Pulmonary artery (tissue), 1 donor: ENCODE results near the genes SLC25A23, CRB3 and C3.

DNA sequence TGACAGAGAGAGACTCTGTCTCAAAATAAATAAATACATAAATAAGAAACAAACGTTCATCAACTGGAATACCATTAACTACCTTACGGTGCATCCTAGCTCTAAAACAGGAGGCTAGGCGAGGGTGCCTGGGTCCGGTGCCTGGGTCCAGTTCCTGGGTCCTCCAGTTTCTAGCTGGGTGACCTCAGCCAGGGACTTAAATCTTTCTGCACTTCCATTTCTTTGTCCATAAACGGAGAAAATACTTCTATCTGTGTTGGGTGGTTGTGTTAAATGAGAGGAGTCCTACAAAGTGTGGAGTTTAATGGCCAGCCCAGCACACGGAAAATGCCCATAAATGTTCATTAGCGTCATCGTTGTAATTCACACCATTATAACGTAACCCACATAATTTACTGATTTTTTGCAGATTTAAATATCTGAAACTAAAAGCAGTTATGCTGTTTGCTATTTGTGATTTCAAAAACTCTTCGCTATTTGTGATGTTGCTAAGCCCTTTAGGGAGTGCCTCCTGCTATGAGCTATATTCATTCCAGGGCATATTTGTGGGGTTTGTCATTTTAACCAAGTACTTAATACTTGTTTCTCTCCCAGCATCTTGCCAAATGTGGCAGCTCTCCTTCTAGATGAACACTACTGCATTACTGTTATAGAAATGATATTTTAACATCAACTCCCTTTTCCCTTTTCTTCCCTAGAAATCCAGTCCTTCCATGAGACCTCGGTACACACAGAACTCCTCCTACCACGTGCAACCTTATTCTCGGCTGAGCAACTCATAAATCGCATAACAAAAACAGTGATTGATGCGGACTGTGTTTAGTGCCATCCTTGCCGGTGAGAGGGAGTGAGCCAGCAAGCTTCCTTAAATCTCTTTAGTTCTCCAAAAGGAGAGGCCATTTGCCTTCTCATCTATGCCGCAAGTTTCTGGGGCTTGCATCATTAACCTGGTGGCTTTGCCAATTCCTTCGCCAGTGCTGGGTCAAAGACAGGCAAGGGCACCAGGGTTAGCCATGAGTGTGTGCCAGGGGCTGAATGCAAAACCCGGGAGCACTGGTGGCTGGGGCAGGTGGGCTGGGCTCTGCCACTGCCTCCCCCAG is 33.6 kb downstream of the RFX2 start:
- PRO-cap, result no peak

DNA sequence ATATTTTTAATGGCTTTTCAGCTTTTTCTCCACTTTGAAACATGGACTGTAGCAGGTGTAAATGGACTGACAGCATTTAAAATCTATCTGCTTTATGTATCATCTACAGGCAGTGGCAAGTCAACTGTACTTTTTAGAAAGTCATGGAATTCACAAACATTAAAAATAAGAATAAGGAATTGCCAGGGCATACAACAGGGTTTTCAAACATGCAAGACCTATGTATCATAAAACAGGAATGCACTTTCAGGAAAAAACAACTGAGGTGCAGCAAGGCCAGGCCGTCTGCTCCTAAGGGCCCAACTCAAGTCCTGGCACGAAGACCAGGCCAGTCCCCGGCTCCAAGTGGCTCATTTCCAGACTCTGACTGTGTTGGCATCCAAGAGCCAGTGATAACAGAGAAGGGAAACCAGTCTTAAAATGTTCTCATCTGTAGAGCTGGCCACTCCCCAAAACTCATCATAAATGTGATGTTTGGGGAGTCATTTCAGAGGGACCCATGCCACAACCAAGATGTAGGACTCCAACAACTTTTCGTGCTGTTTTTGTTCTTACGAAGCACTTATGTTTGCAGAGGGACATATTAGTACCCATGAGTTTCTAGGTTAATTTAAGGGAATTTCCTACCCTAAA is 7.0 kb downstream of the RFX2 start:
- PRO-cap, result no peak

GRCh38 chr19:6362523-6363190 is 1.3 kb downstream of the CLPP start:
- PRO-cap, result no peak

- PRO-cap, result bidirectional peak, plus-strand start at chr19:6372821, minus-strand start at chr19:6372493
Measured at GRCh38 chr19:6372308-6372636, 322 bp upstream of the ALKBH7 start.

DNA sequence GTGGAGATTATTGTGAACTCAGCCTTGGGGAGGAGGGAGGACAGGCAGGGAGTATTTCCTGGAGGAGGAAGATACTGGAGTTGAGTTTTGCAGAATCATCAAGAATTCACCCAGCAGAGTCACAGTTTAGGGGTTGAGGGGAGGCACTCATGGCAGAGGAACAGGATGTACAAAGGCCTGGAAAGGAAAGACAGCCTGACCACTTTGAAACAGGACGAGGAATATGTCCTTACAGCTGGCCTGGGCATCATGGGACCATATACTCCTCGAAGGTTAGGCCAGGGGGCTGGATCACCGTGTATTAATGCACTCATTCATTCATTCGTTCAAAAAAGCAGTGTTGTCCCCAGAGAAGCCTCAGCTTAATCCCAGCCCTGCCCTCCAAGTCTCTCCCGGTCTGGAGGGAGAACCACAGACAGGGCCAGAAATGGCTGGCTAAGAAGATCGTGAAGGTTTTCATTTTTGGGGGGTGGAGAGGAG is 571 bp downstream of the GTF2F1 start:
- PRO-cap, result no peak

GRCh38 chr19:6429775-6430481 is 3.6 kb downstream of the SLC25A41 start:
- PRO-cap, result no peak

DNA sequence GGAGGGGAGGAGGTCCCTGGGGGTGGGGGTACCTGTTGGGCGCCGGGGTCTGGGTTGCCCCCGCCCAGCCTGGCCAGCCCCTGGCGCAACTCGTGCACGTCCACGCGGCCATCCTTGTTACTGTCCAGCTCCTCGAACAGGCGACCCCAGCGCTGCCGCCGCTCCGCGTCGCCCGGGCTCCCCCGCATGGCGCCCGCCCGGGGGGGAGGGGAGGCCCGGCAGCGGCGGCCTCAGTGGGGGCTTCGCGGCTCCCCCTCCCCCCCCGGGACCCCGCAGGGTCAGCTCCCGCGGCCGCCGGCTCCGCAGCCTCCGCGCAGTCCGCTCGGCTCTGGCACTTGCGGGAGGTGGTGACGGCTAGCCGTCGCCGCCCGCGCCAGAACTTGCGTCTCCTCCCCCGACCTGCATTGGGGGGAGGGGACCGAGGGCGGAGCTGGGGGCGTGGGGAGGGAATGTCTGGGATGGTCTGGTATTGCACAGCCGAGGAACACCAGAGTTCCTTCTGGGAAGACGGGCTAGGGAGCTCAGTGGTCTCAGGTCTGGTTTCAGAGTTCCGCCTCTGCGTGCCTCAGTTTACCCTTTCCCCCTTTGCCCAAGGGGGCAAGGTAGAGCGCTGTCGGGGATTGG is at the start of gene SLC25A23:
Gene SLC25A23 (minus strand): TSS at position 352 of the 624 bp plus-strand sequence.
- PRO-cap, result bidirectional peak, plus-strand start at position 502 of the sequence, minus-strand start at position 330 of the sequence

- PRO-cap, result no peak
Measured at GRCh38 chr19:6463807-6465020, at the start of gene CRB3. Gene CRB3, plus strand, starts transcription at chr19:6464271.

GRCh38 chr19:6517810-6518532 is 12.9 kb upstream of the TNFSF9 start:
- PRO-cap, result no peak

DNA sequence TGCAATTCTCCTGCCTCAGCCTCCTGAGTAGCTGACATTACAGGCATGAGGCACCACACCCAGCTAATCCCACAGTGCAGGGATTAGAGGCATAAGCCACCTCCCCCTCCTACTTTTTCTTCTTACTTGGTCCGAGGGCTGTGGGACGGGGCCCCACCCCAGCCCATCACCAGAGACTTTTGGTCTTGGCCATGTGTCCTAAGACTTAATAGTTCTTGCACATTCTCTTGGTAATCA is 17.8 kb upstream of the CD70 start:
- PRO-cap, result no peak

- PRO-cap, result no peak
Measured at GRCh38 chr19:6654817-6655218, 15.1 kb downstream of the TNFSF14 start.

- PRO-cap, result no peak
Measured at GRCh38 chr19:6712152-6713038, 8.1 kb downstream of the C3 start.

GRCh38 chr19:6716906-6717614 is 3.4 kb downstream of the C3 start:
- PRO-cap, result no peak

DNA sequence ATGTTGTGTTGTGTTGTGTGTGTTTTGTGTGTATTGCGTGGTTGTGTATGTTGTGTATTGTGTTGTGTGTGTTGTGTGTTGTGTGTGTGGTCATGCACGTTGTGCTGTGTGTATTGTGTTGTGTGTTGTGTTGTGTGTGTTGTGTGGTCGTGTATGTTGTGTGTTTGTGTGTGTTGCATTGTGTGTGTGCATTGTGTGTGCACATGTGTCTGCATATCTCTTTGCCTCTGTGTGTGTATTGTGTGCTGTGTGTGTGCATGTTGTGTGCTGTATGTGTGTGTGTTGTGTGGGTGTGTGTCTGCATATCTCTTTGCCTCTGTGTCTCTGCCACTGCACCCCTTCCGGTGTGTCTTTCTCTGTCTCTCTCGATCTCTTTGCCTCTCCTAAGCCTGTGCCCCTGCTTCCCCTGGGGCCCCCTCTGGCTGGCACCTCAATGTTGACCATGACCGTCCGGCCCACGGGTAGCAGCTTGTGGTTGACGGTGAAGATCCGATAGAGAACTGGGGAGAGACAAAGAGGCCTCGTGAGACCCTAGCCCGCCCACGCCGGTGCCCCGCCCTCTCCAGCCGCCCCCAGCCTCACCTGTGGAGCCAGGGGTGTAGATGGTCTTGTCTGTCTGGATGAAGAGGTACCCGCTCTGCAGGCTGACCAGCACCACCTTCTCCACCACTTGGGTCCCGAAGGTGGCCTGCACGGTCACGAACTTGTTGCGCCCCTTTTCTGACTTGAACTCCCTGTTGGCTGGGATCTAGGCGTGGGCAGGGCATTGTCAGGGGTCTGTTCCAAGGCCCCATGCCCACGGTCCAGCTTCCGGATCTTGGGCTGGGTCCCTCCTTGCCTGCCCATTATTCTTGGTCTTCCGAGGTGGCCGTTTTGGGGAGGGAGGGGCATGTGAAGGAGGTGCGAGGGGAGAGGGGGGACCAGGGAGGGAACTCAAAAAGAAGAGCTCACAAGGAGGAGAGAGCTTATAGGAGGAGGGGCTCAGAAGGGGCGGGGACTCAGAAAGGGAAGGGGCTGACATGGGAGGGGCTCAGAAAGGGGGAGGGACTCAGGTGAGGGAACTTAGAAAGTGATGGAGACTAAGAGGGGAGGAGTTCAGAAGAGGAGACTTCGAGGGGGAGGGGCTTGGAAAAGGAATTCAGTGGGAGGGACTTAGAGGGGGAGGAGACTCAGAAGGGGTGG is 2.4 kb downstream of the C3 start:
- PRO-cap, result no peak

- PRO-cap, result no peak
Measured at GRCh38 chr19:6720374-6721297, at the start of gene C3. Gene C3, minus strand, starts transcription at chr19:6720650.

GRCh38 chr19:6724476-6725115 is 4.1 kb upstream of the C3 start:
- PRO-cap, result no peak

DNA sequence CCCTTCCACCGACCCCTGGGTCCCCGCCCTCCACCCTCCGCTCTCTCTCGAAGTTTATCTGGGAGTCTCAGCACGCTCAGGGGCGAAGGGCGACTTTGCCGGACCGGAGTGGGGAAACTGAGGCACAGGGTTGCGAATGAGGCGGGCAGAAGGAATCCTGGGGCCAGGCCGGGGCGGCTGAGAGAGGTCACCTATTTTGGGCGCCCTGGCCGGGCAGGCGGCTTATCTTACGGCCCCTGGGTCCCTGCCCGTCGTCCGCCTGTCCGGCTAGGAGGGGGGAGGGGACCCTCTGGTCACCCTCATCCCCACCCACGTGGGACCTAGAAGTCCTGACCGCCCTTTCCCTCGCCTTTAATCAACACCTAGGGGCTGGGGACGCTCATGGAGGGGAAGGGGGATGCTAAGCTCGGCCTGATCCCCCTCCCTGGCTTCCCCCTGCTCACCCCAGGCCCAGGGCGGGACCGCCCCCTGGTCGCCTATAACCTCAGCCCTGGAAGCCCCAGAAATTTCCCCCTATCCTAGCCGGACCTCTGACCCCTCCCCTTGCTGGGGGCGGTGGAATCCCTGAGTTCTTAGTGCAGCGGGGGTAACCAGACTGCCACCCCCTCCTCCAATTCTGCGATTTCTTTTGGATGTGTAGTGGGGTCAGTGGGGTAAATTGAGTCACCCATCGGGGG is 540 bp downstream of the TRIP10 start:
- PRO-cap, result no peak

- PRO-cap, result no peak
Measured at GRCh38 chr19:6997679-6998125, 23.5 kb downstream of the MBD3L2B start.

- PRO-cap, result no peak
Measured at GRCh38 chr19:7114961-7115995, 45.8 kb downstream of the ZNF557 start.

DNA sequence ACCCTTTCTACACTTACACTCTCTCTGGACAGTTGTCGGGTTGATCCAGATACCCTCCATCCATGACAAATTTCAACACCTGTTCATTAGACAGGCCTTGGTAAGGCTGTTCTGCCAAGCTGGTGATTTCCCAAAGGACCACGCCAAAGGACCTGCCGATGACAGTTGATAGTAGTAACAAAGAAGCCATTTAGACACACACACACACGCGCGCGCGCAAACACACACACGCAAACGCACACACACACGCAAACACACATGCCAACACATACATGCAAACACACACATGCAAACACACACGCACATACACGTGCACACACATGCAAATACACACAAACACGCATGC is 49.9 kb downstream of the ZNF557 start:
- PRO-cap, result no peak